Kidney epithelial cell (primary cell): ENCODE measurements around the genes AHI1 and MTFR2.

DNA sequence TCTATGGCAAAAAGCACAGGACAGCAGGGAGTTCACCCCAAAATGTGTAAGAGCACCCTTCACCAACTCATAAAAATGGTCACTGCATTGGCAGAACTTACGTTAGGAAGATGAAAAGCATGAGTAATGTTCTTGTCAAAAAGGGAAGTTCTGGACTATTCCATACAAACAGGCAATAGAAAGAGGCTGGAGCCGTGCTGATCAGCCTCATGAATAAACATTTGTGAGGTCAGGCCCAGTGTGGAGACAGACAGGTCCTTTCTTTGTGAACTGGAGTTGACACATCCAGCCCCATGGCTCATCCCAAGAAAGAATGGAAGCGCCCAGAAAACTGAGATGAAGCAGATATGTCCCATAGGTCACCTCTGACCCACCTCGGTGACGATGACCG is 275.9 kb upstream of the SGK1 start:
- RAMPAGE, long total RNA: no peak
- RRBS: no CpG with 5 or more reads among the region's 6 CpGs

GRCh38 chr6:134631899-134632402 is 314.0 kb upstream of the SGK1 start:
- RAMPAGE, long total RNA: no peak
- RRBS: no CpG with 5 or more reads among the region's 6 CpGs

DNA sequence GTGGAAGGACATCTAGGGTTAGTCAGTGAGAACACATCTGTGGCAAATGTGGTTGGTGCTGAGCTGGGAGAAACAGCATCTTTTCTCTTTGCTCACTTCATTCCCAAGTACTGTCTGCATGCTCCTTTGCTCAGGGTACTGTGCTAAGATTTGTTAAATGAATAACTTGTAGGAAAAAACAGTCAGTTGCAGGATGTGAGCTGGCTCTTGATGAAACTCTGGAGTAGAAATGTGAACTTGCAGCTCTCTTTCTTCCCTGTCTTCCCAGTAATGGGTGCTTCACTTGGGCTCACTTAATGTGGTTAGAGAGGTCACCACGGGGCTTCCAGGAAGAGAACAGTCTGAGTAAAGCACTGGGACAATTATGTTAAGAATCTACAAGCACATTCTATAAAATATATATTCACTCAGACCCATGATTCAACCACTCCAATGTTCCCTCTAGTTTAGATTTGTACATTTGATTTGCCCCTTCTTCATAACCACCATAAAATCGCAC is 276.6 kb downstream of the ALDH8A1 start:
- RAMPAGE, long total RNA: no peak
- RRBS: no CpG with 5 or more reads among the region's 2 CpGs

DNA sequence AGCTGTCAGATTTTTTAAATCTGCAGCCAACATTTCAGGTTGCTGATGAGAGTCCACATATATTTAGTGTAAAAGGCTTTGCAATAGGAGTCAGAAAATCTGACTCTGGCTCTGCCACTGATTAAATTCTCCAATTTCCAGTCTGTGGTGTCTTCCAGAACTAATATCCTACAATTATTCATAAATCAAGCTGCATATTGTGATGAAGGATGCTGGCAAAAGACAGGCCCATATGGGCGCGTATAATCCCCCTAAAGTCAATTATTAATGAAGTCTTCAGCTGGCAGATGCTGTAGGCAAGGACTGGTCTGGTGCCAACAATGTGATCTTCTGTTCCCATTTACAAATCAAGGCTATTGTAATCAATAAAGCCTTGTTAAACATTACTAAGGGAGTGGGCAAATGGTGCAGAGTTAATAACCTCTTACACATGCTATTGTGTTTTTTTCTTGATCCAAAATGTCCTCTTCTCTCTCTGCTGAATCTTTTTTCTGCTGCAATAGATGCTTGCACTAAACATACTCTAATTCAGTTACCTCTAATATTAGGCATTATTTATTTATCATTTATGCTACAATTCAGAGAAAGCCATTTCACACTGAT is 119.0 kb downstream of the ALDH8A1 start:
- RAMPAGE, long total RNA: no peak
- RRBS: no CpG with 5 or more reads among the region's 2 CpGs

- RAMPAGE, long total RNA: no peak
- RRBS: no CpG with 5 or more reads among the region's 5 CpGs
These were observed 96.3 kb downstream of the ALDH8A1 start for GRCh38 chr6:134853606-134853959.

DNA sequence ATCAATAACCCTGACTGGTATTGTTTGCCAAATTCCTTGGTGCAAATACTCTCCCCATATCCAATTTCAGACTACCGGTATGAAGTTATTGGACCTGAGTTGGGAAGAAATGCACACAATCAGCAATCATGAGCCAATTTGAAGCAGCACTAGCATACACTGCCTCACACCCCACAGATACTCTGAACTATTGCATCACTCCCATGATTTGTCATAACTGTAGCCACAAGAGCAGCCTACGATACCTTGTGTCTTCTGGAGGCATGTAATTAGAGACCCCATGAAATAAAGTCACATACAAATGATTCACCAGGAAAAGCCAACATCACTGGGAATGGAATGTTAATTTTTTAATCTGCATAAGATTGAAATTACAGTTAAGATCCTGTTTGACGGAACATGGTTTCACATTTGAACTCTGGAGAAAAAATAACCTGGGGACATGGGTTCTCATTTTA is 34.2 kb upstream of the HBS1L start:
- RAMPAGE, long total RNA: no peak
- RRBS: no CpG with 5 or more reads among the region's 3 CpGs

DNA sequence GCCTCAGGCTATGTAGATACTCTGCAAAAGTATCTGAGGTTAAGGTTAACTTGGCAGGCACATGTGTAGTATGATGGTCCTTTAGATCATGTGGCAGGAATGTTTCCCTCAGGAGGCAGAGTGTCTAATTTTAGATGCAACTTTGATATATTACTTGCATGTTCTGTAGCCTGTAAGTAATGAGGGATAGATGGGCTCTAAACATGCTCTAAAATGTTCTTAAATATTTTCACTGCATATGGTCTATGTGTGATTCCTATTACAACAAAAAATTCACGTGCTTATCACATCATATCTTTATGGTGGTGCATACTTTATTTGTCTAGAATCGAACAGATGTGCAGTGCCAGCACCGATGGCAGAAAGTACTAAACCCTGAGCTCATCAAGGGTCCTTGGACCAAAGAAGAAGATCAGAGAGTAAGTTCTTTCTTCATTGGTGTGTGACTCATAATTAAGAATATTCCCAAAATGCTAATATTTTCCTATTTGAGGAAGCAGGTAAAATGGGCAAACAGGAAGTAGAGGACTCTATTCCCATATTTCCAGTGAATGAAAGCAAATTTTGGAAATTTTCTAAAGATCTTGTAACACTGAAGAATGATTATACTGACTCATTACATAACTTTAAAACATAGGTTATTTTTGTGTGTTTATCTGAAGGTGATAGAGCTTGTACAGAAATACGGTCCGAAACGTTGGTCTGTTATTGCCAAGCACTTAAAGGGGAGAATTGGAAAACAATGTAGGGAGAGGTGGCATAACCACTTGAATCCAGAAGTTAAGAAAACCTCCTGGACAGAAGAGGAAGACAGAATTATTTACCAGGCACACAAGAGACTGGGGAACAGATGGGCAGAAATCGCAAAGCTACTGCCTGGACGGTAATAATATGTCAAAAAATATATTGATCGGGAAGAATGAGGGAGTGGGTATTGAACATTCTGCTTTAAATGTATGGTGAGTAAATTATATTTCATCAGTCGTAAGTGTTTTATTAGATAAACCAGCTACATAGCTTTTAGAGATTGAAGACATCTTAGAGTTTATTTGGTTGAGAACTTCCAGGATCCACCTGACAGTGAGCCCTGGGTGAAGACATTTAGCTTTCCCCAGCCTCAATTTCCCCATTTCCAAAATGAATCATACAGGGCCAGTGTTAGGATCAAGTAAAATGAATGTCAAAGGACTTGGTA is 8.8 kb downstream of the MYB start:
- RAMPAGE, long total RNA: no peak
- RRBS: no CpG with 5 or more reads among the region's 10 CpGs

GRCh38 chr6:135212276-135213238 is 31.4 kb downstream of the MYB start:
- RAMPAGE, long total RNA: no peak
- RRBS: no CpG with 5 or more reads among the region's 8 CpGs

DNA sequence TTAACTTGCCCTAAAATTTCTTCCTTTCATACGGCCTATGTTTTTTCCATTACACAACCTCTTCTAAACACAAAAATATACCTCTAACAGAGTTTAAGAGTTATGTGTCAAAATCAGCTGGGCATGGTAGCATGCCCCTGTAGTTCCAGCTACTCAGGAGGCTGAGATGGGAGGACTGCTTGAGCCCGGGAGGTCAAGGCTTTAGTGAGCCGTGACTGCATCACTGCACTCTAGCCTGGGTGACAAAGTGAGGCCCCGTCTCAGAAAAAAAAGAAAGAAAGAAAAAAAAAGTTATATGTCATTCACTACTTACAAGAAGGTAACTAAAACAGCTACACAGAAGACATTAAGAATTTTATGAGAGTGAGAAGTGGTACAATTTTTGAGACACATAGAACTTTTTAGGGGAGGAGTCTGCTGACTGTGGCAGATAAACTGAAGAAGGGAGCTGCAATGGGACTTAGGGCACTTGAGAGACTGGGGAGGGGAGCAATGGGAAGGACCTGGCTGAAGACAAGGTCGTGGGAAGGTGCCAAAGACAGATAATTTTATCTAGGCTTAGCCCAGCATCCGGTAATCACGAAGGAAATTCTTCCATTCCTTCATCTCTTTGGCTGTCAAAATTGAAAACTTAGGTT is 140.0 kb downstream of the MYB start:
- RAMPAGE, long total RNA: no peak
- RRBS: no CpG with 5 or more reads among the region's 7 CpGs

DNA sequence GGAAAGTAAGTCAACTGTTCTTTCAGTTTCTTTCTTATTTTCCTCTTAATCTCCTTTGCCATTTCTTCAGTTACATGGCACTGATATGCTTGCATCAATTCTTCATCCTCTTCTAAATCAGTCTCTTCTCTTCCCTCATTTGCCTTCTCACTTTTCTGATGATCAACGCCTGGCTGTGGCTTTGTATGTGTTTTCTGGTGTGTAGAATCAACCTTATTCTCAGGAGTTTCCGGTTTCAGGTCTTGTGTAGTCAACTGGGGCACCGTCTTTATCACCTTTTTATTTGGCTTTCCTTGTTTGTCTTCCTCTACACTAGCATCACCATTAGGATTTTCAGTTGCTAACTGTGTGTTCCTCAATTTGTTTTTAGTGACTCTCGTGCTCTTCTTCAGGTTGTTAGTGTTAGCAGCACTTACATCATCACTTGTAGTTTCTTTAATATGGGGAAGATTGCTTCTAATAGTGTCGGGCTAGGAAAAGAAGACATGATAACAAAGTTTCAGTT is 31.6 kb downstream of the AHI1 start:
- RAMPAGE, long total RNA: no peak
- RRBS: no CpG with 5 or more reads among the region's 5 CpGs

GRCh38 chr6:135497216-135498128 is at the start of gene AHI1:
Gene AHI1 (minus strand): TSS chr6:135497740.
- RAMPAGE, long total RNA: no peak
- RRBS: 1% methylated on average over 39 of the region's 89 CpGs

DNA sequence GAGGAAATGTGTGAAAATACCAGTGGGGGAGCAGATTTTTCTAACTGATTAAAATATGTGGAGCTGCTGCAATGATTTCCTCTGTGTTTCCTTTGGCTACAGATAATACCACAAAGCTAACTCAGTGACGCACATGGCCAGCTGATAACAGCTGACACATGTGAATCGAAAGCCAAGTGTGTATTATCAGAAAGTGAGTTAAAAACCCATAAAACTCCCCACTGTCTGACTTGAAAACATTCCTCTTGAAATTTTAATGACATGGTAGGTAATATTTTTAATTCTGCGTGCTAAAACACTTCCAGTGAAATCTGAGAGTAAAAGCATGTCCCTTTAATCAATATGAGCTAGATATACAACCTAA is 70.9 kb upstream of the AHI1 start:
- RAMPAGE, long total RNA: no peak
- RRBS: no CpG with 5 or more reads among the region's 3 CpGs

GRCh38 chr6:135627446-135627645 is 129.8 kb upstream of the AHI1 start:
- RAMPAGE, long total RNA: no peak

GRCh38 chr6:135907284-135907676 is 55.8 kb downstream of the PDE7B start:
- RAMPAGE, long total RNA: no peak
- RRBS: no CpG with 5 or more reads among the region's 2 CpGs

DNA sequence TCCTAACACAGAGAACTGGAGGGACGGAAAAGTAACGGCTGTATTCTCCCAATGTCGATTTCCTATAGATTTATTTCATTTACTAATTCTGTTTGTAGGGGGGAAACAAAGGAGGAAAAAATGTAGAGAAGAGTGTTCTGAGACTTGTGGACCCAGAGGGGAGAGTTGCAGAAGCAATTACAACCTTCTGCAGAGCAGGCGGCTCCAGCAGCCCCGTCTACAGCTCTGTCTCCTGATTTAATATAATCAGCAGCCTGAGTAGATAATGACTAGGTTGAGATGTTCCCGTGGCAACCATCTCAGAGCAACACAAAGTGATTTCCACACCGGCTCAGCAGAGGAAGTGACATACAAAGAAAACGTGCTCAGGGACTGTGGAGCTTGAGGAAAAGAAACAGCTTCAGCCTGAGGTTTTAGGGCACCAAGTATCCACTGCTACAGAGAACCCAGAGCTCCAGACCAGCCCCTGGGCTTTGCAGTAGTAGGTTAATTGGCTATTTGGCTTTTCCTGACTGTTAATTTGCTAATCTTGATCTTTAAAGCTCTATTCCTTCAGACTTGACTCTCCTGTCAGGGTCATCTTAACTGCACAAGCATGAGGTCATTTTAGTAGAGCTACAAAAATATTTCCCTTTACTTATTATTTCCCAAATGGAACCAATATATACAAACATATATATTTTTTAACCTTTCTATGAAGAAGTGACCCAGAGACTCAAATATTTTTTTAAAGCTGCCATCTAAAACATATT is 136.3 kb downstream of the MTFR2 start:
- RAMPAGE, long total RNA: no peak
- RRBS: no CpG with 5 or more reads among the region's 8 CpGs

- RAMPAGE, long total RNA: no peak
- RRBS: no CpG with 5 or more reads among the region's 4 CpGs
These were observed 69.0 kb downstream of the MTFR2 start for GRCh38 chr6:136180963-136181665.

GRCh38 chr6:136249887-136250962 is at the start of gene MTFR2:
Gene MTFR2 (minus strand): TSS chr6:136250311.
- RAMPAGE, long total RNA: start-site peak on the minus strand at chr6:136250252-136250342, 10 and 13 reads in 2 replicates
- RRBS: 1% methylated on average over 12 of the region's 64 CpGs

DNA sequence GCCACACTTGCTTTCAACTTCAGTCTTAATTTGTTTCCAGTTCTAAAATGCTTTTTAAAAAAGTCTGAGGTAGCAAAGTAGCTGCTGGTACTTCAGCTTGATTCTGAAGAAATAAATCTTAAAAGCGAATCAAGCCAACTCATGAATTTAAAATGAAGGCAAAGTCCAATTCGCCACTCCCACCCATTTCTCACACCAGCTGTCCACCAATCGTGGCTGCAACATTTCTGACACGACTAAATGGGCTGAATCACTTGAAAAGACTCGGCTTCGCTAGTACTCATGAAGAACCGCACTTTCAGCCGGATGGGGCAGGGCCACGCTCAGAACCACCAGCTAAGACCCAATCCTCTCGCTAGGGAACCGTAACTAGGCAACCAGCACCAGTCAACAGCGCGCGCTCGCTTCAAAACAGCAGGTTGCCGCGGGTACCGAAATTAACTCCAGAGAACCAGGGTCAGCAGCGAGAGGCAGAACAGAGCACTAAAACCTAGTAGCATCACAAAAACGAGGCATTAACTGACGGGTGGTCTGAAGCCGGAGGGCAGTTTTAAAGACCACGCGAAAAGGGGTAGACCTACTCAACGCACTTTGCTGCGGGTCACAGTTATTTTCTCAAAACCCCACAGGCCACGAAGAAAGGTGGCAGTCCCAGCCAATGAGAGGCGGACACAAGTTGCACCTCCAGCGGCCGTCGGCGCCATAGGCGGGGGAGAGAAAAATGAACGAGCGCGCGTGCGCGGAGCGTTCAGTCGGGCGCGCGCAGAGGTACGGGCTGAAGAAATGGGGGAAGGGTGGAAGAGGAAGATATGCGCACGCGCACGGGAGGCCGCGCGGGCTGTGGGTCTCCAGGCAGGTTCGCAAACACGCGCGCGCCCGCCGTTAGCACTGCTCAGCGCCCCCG is 777 bp downstream of the BCLAF1 start:
- RAMPAGE, long total RNA: no peak
- RRBS: no CpG with 5 or more reads among the region's 61 CpGs

DNA sequence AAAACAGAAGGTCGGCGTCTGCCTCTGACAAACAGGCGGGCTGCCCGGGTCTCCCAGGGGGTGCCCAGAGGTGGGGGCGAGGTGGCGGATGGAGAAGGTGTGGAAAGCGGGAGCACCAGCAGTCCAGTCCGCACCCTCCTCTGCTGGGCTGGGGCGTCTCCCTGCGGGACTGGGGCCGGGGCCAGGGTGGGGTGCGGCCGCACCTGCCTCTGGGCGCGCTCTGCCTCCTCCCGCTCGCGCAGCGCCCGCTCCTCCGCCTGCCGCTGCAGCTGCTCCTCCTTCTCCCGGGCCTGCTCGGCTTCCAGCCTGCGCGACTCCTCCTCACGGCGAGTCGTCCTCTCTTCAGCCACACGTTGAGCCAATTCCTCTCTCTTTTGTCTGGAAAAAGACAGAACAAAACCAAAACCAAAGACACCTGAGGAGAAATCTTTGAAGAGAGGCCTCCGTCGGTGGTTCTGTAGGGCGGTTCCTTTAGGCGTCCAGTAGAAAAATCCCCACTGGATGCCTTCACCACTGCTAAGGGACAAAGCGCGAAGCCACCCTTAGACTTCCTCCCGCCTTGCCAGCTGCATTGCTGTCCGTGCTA is 71.2 kb upstream of the BCLAF1 start:
- RAMPAGE, long total RNA: no peak
- RRBS: 94% methylated on average over 4 of the region's 38 CpGs

- RAMPAGE, long total RNA: no peak
- RRBS: no CpG with 5 or more reads among the region's 5 CpGs
These were observed 32.5 kb downstream of the MAP7 start for GRCh38 chr6:136517576-136518169.